HTERT-HM (cell line): ENCODE results near the genes AEBP2, ABCC9 and CMAS.

- RRBS: no CpG with 5 or more reads among the region's 4 CpGs
Observed at GRCh38 chr12:15978540-15979403, 67.6 kb downstream of the DERA start.

DNA sequence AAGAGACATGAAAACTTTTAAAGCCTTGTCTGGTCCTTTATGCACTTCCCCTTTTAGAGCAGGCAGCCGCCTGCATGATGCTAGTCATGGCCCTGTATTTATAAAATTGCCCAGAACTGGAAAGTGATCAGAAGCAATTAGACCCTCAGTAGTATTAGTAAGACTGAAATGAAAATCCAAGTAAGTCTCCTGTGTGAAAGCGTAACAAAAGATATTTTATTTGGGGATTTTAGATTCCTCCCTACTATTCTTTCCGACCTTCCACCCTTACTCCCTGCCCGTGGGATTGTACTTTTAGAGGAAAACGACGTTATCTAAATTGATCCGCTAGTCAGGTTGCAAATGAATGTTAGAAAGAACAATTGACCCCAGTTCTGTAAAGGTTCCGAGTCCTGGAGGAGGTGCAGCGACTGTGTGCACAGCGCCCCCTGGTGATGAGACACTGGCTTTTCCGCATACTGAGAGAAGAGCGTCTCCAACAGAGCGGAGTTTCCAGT lies 12.3 kb downstream of the MGST1 start:
- RRBS: no CpG with 5 or more reads among the region's 13 CpGs

DNA sequence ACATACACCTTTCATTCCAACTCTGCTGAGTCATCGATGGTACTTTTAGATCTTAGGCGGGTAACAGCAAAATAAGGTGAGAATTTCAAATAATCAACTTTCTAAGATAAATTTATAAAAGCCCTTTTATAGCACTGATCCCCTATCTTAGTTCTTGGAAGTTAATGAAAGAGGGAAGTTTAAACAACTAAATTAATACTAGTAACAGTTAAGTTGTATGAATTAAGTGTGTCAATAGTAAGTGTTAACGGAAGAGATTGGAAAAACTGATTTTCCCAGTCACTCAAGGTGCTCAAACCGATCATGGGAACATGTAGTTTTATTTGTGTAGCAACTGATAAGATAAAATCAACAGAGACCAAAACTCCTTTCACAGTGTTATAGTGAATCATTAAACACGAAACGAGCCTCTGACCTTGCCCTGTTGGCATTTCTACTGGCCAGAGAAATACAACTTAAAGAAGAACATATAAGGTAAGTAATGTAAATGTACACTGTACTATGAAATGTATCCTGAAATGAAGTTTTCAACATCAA lies 18.7 kb upstream of the PIK3C2G start:
- RRBS: no CpG with 5 or more reads among the region's 6 CpGs

DNA sequence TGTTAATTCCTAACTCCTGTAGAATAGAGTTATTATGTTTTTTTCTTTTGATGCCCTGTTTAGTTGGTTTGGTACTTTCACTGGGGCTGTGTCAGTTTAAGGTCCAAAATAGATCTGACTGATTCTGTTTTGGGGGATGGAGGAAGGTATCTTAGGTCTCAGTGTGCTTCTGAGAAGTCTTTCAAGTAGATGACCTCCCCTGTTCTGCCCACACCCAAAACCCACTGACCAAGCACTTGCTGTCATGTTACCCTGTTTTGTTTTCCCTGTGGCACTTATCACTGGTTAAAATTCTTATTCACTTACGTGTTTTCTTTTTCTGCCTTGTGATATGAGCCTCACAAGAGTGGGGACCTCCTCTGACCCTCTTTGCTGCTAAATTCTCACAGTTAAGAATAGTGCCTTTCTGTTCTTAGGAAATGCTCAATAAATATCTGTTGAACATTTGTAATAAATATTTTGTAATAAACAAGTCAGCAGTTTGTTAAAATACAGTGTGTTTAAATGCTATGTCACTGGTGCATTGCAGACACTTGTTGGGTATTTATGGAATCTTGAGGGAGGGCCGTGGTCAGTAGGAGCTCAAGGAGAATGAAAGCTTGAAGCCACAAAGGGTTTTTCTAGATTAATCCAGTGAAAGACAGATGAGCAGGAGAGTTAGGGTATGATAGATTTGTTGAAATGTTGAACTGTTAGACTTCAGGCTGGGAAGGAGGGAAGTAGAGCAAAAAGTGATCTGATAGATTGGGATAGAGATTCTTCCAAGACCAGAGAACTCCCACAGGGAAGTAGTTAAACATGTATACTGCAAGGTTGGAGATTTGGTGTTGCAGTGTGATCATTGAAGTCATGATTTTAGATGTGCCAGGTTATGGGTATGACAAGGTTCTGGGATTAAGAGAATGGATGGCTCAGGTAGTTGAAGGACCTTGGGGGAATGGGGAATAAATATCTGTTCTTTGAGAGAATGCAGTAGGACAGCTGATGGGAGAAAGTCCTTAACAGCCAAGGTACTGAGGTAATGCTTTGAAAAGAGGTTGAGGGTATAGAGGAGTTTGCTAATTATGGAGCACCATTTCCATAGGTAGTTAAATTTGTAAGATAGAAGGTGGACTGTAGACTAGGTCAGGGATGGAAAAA lies 21.0 kb downstream of the PLEKHA5 start:
- RRBS: no CpG with 5 or more reads among the region's 2 CpGs

GRCh38 chr12:19239604-19239910 lies 110.0 kb downstream of the PLEKHA5 start:
- RRBS: no CpG with 5 or more reads among the region's 3 CpGs

DNA sequence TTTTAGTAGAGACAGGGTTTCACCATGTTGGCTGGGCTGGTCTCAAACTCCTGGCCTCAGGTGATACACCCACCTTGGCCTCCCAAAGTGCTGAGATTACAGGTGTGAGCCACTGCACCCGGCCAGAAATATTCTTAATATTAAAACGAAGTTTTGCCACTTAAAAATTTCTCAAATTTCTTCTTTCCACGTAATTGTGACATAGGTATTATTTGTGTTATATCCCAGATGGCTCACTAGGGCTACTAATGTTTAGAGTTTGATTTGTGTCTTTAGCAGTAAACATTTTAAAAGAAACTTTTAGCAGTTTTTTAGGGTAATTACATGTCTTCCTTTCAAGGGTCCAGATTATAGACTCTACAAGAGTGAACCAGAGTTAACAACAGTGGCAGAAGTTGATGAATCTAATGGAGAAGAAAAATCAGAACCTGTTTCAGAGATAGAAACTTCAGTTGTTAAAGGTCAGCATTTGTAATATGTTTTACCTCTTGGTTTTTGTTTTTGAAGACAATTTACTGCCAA lies 91.2 kb upstream of the AEBP2 start:
- RRBS: no CpG with 5 or more reads among the region's 3 CpGs

GRCh38 chr12:19439403-19440103 lies at the start of gene AEBP2:
AEBP2 (plus strand) TSS chr12:19439492.
- RRBS: under 1% methylated on average over 4 of the region's 86 CpGs

GRCh38 chr12:19915258-19915956 lies 452.9 kb upstream of the PDE3A start:
- RRBS: no CpG with 5 or more reads among the region's 2 CpGs

- RRBS: no CpG with 5 or more reads among the region's 6 CpGs
Observed at GRCh38 chr12:20024213-20024641, 344.1 kb upstream of the PDE3A start.

- RRBS: 1% methylated on average over 35 of the region's 64 CpGs
Observed at GRCh38 chr12:20368627-20369416, 485 bp downstream of the PDE3A start.

- RRBS: no CpG with 5 or more reads among the region's 1 CpG
Observed at GRCh38 chr12:20439637-20440199, 71.4 kb downstream of the PDE3A start.

DNA sequence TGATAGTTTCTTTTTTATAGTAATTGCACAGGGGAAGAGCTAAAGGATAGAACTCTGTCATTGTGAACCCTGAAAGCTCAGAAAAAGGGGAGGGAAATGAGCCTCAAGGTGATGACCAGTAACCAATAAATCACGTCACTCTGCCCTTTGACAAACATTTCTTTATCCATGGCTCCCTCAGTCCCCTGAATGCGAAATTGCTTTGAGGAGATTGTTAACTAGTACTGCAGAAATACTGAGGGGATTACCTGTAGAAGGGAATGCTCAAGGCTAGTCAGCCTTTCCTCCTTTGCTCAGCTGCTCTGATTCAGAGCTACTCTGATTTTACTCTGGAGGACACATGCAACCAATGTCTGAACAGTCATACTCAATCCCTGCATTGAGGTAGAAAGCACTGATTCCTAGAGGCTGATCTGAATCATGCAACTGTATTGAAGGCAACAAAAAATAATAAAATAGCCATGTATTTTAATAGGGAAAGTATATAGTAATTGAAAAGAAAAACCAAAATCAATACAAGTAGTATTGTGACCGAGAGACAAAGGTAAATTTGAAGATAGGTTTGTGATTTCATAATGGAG lies 24.7 kb downstream of the SLCO1B1 start:
- RRBS: no CpG with 5 or more reads among the region's 3 CpGs

- RRBS: no CpG with 5 or more reads among the region's 31 CpGs
Observed at GRCh38 chr12:21394714-21395692, 22.3 kb downstream of the IAPP start.

- RRBS: no CpG with 5 or more reads among the region's 4 CpGs
Observed at GRCh38 chr12:21643870-21644377, 13.7 kb downstream of the LDHB start.

DNA sequence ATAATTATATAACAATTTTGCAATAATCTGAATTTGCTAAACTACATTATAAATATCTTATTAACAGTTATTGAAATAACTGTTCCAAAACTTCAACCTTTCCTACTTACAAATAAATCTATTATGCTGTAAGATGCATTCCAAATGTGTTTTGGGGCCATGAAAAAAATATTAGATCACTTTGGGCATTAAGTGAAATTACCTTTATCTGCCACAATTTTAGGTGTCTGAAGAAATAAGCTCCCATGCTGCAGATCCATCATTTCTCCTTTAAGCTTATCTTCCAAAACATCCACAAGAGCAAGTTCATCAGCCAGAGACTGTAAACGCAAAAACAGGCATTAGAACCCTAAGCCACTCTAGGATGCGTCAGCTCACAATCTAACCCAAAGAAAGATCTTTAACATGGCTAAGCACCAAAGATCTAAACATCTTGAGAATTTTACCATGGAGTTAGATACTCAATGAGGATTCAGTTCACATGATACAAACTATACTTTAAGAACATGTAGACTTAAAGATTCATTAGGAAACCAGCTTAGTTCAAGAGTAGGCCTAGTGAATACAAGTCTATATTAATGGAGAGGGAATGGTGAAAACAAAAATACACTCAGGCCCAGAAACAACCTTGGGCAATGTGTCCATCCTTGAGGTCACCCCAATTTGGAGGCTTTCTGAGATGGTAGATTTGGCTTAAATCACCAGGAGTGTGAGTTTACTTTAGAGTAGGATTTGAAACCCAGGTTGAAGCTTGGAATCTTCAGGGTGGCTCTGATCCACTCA lies 10.8 kb downstream of the LDHB start:
- RRBS: no CpG with 5 or more reads among the region's 2 CpGs

- RRBS: no CpG with 5 or more reads among the region's 4 CpGs
Observed at GRCh38 chr12:21677651-21678013, 20.0 kb upstream of the LDHB start.

DNA sequence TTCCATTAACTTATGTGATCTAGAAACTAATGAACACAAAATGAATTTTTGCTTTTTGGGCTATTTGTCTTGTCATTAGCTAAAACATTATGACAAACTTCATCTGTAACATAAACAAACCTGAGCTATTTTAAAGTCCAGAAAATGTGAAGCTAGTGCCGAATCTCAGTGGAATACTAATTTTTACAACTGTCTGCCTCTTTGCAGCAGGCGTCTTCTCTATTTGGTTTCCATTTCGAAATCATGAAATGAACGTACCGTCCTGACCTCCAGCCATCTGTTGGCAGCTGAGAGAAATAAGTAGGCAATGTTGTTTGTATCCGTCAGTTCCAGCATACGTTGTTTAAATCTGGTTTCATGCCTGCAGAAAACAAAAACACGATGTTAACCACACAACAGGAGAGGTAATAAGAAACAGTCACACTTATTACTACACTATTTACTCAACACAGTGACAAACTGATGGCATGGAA lies 54.2 kb upstream of the KCNJ8 start:
- RRBS: no CpG with 5 or more reads among the region's 8 CpGs

DNA sequence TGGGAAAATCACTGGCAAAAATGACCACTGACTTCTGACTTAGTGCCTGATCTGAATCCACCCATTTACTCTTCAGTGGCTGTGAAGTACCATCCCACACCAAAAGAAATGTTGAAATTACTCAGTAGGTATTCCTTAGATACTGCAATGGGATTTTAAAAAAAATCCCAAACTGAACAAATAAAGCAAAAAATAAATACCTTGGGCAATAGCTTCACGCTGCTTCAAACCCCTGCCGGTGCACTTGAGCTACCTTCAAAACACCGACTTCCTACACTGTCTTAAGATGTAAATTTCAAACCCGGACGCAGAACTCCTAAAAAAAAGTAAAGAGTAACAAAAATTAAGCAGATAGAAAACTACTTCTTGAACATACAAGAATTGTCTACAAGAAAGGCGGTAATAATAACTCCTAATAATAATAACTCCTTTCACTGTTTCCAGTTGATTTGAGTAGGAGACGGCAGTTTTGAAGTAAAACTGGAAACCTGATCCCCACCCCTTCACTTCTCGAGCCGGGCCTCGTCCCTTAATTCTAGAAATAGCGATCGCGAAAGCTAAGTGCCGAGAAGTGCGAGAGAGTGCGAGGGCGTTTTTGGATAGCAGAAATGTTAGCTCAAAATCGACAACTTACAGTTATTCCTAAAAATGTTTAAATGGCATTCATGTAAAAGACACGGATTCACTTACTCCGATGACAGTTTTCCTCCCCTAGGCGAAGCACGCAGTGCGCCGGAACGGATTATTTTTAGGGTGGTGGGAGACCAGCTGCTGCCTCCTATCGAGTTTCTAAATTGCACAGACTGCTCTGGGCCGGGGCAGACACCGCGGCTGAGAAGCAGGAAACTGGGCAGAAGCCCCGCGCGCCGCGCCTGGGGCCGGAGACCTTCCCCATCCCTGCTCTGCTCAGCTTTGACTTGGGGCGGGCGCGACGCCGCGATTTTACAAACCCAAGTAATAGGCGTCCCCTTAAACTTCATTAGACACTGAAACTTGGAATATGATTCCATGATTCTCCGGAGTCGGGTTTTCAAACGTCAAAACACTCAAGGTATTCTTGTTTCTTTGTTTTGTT lies at the start of gene ABCC9:
TSS of gene ABCC9 (minus strand) at position 917 of the 1,075 bp plus-strand sequence.
- RRBS: under 1% methylated on average over 13 of the region's 45 CpGs

GRCh38 chr12:22045946-22046408 lies at the start of gene CMAS:
CMAS (plus strand) TSS chr12:22046218.
- RRBS: under 1% methylated on average over 8 of the region's 38 CpGs

DNA sequence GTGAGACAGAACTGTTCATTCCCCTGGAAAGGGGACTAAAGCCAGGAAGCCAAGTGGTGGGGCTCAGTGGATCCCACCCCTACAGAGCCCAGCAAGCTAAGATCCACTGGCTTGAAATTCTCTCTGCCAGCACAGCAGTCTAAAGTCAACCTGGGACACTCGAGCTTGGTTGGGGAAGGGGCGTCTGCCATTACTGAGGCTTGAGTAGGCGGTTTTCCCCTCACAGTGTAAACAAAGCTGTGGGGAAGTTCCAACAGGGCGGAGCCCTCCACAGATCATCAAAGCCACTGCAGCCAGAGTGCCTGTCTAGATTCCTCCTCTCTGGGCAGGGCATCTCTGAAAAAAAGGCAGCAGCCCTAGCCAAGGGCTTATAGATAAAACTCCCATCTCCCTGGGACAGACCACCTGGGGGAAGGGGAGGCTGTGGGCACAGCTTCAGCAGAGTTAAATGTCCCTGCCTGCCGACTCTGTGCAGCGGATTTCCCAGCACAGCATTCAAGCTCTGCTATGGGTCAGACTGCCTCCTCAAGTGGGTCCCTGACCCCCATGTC lies 100.7 kb downstream of the CMAS start:
- RRBS: no CpG with 5 or more reads among the region's 6 CpGs